Kidney epithelial cell (primary cell): Measurements from ENCODE around the gene BTBD6.

GRCh38 chr14:104687506-104688653, 1.5 kb upstream of the INF2 start:
- RAMPAGE, long total RNA: no peak
- RRBS: 3% methylated on average over 7 of the region's 37 CpGs

- RAMPAGE, long total RNA: no peak
- RRBS: 2% methylated on average over 22 of the region's 53 CpGs
Observed at GRCh38 chr14:104689729-104690252, 373 bp downstream of the INF2 start.

- RAMPAGE, long total RNA: no peak
- RRBS: 87% methylated on average over 4 of the region's 14 CpGs
Observed at GRCh38 chr14:104712365-104712709, 11.7 kb upstream of the ADSS1 start.

DNA sequence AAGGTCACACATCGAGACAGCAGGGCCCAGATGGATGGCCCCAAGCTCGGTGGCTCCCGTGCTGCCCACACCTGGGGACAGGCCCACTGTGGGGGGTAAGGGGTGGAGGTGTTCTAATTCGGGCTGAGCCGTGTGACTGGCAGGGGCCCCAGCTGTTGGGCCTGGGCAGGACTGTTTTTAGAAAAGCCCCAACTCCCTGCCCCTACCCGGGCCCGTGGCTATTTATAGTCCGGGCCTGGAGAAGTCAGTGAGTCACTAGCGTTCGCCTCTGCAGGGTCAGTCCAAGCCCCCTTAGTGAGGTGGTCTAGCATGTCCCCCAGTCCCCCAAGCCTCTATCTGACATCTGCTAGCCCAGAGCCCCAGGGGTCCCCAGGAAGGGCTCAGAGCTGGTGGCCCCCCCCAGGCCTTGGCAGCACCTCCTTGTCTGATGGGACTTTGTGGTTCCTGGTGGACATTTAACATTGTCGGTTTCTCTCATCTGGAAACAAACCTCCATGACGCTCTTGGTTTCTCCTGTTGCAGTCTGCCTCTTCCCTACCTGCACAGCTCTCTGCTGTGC, 1.9 kb upstream of the ADSS1 start:
- RAMPAGE, long total RNA: no peak
- RRBS: no CpG with 5 or more reads among the region's 12 CpGs

DNA sequence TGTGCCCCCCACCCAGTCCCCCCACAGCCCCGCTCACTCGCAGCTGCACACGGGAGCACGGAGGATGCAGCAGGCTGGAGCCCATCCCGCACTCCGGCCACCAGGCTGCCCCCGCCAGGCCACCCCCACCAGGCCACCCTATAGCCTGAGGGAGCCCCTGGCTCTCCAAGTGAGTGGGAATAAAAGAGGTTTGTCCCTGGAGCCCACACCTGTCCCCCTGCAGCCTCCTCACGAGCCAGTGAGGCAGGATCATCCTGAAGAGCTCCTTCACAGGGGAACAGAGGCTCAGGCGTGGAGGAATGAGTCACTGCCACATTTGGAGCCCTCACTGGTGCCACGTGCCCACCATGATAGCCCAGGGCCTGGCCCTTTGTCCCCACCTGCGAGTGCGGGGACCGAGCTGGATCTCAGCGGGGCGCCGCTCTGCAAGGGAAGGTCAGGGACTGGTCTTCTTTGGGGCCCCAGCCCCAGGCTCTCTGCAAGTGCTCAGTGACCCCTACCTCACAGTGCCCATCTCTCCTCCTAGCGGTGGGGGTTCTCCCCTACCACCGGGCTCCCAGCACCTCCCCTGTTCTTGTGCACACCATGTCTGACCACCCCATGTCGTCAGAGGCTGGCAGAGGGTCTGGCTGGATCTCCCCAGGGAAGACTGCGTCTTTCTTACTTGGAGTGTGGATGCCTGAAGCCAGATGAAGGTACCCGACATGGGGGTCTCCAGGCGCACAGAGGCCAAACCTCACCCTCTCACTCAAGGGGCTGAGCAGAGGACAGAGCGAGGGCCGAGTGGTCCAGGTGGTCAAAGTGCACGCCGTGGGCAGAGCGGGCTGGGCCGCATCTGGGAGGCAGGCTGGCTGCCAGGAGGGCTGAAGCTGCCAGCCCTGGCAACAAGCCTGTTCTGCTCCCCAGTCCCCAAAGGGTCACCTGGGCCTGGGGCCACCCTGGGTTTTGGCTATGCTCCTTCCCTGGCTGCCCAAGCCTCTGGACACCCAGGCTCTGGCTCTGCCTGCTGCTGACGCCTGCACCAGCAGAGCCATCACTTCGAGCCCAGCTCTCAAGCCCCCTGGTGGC, 2.3 kb downstream of the ADSS1 start:
- RAMPAGE, long total RNA: no peak
- RRBS: no CpG with 5 or more reads among the region's 30 CpGs

DNA sequence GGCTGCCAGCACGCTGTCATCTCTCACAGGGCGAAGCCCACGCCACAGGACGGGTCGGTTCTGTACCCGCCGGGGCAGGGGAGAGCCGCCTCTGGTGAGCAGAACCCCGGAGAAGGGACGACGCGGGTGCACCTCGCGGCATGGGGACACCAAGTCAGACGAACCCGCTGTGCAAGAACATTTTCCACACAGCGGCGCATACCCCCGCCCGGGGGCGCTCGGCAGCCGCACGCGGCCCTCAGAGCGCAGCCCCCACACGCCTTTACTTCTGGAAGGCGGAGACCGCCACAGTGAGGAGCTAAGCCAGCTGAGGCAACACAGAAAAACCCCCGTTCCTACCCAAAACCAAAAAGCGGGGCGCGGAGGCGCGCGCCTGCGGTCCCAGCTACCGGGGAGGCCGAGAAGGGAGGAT, 942 bp upstream of the SIVA1 start:
- RAMPAGE, long total RNA: no peak
- RRBS: no CpG with 5 or more reads among the region's 39 CpGs

GRCh38 chr14:104773774-104774226, 20.9 kb downstream of the SIVA1 start:
- RAMPAGE, long total RNA: no peak
- RRBS: no CpG with 5 or more reads among the region's 28 CpGs

GRCh38 chr14:104789749-104790271, 5.7 kb downstream of the AKT1 start:
- RAMPAGE, long total RNA: no peak
- RRBS: no CpG with 5 or more reads among the region's 12 CpGs

GRCh38 chr14:104799097-104799534, 1.8 kb upstream of the ZBTB42 start:
- RAMPAGE, long total RNA: no peak
- RRBS: 38% methylated on average over 2 of the region's 7 CpGs

GRCh38 chr14:104802237-104803153, 1.6 kb downstream of the ZBTB42 start:
- RAMPAGE, long total RNA: no peak
- RRBS: no CpG with 5 or more reads among the region's 29 CpGs

DNA sequence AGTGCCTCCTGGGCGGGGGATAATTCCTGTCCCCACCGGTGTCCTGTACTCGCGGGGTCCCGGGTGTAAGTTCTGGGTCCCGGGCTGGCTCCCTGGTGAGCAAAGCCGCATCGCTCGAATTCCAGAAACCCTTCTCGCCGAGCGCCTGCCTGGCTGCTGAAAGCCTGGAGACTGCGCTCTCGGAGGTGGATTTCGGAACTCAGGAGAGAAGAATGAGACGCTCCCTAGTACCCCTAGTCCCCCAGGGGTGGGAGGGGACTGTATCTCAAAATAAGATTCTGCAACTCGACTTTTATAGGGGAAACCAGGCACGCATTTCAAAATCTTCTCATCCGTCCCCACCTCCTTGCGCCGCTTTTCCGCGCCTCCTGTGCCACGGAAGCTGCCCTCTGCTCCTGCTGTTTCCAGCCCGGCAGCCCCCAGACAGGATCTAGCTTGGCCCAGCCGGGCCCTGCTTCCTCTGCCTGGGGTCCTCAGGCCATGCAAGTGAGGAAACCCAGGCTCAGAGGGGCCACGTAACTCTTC, 21.0 kb upstream of the CEP170B start:
- RAMPAGE, long total RNA: no peak
- RRBS: no CpG with 5 or more reads among the region's 27 CpGs

GRCh38 chr14:105061028-105062077, 3.9 kb downstream of the GPR132 start:
- RAMPAGE, long total RNA: no peak
- RRBS: 53% methylated on average over 16 of the region's 34 CpGs

- RAMPAGE, long total RNA: no peak
- RRBS: 20% methylated on average over 2 of the region's 8 CpGs
Observed at GRCh38 chr14:105090522-105091215, 25.4 kb upstream of the GPR132 start.

DNA sequence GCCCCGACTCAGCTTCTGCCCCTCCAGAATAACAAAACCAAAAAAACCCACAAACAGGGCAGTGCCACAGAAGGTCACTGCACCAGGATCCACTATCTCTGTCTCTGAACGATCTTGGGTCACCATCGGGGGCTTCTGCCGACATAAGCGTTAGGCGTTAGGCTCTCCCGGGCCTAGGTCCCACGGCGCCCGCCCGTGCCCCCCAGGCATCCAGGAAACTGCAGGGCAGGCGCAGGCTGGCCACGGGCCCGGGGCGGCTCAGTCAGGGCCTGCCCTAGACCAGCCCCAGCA, 1.5 kb downstream of the JAG2 start:
- RAMPAGE, long total RNA: no peak
- RRBS: 28% methylated on average over 9 of the region's 15 CpGs

- RAMPAGE, long total RNA: no peak
- RRBS: no CpG with 5 or more reads among the region's 10 CpGs
Observed at GRCh38 chr14:105193780-105194415, 12.8 kb upstream of the NUDT14 start.

- RAMPAGE, long total RNA: no peak
- RRBS: under 1% methylated on average over 18 of the region's 61 CpGs
Observed at GRCh38 chr14:105248239-105248692, at the start of gene BTBD6. Gene BTBD6, plus strand, starts transcription at chr14:105248533.

DNA sequence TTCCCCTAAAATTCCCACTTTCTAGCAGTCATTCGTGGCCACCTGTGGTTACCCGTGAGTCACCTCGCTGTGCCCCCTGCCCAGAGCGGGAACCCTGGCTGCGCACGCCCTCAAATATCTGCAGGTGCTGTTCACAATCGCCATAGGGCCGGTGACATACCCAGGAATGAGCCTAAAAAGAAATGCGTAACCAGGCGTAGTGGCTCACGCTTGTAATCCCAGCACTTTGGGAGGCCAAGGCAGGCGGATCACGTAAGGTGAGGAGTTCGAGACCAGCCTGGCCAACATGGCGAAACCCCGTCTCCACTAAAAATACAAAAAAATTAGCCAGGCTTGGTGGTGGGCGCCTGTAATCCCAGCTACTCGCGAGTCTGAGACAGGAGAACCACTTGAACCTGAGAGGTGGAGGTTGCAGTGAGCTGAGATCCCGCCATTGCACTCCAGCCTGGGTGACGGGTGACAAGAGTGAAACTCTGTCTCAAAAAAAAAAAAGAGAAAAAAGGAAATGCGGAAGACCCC, 925 bp upstream of the BRF1 start:
- RAMPAGE, long total RNA: no peak
- RRBS: no CpG with 5 or more reads among the region's 22 CpGs

- RAMPAGE, long total RNA: no peak
- RRBS: no CpG with 5 or more reads among the region's 14 CpGs
Observed at GRCh38 chr14:105317044-105317397, 2.5 kb downstream of the PACS2 start.

DNA sequence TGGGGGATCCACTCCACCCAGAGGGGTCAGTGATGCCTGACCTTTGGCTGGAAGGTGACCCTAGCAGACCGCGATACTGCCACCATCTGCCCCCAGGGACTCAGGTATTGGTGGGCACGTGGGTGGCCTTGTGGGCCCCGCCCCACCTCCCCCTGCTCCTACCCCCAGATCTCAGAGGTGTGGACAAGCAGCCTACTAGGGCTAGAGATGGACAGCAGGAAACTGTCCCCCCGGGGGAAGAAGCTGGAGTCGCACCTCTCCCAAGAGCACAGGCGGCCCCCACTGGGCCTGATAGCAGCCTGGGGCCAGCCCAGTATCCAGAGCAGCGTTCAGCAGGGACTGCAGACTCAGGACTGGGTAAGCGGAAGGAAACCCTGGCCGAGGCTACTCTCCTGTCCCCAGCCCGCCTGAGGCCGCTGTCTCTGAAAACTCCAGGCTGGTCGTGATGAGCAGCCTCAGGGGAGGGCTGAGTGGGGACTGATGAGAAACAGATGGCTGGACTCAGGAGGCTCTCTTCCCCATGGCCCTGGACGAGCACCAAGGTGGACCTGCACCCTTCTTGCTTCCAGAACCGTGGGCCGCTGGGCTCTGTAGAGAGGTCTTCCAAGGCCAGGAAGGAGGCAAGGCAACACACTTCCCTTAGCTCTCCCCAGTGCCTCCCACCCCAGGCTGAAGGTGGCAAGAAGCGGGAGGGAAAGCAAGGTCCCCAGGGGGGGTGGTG, 956 bp downstream of the TEX22 start:
- RAMPAGE, long total RNA: no peak
- RRBS: no CpG with 5 or more reads among the region's 17 CpGs

GRCh38 chr14:105475072-105475795, 613 bp downstream of the CRIP2 start:
- RAMPAGE, long total RNA: no peak
- RRBS: 2% methylated on average over 15 of the region's 60 CpGs